LHCN-M2 (cell line): Measurements from ENCODE around the genes CFC1 and CCDC74A.

- RAMPAGE, long total RNA: no peak
Measured at GRCh38 chr2:128396598-128397059, 78.0 kb upstream of the HS6ST1 start.

DNA sequence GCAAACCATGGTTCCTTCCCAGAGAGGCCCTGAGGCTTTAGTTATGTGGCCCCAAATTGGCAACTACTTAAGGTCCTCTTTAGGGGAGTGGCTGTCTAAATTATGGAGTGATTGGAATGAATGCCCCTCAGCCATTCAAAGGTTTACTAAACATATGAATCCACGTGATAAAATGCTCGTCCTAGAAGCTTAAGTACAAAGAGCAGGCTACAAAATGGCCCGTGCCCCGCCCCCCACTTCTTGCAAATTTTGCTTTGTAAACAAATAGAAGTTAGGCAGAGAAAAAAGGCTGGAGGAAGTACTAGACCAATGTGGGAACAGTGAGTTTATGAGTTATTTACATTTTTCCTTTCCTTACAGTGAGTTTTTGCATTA is 123.7 kb upstream of the HS6ST1 start:
- RAMPAGE, long total RNA: no peak

DNA sequence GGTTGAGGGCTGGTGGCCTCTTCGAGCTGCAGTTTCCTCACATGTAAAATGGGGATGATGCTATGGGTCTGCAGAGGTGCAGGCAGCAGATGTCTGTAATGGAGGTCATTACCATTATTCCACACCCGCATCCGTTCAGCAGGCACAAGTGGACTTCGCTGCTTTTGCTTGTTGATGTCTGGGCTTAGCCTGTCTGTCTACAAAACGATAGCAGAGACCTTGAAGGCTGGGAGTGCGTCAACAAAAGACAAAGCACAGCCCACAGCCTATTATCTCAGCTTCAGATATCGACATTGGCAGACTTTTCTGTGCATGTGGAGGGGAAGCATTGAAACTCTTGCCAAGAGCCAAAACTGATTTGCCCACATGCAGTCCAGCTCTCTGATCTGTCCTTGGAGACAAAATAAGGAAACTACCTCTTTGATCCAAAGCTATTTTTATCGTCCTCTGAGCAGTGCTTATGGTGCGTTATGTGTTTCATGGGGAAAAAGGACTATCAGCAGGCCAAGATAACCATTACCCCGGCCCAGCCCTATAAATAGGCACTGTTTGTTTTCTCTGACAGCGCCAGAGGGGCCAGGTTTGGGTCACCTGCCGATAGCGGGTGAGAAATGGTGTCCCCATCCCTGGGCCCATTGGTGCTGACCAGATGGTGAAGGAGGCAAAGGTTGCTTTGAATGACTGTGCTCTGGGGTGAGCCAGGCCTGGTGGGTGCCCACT is 175.9 kb upstream of the HS6ST1 start:
- RAMPAGE, long total RNA: no peak

DNA sequence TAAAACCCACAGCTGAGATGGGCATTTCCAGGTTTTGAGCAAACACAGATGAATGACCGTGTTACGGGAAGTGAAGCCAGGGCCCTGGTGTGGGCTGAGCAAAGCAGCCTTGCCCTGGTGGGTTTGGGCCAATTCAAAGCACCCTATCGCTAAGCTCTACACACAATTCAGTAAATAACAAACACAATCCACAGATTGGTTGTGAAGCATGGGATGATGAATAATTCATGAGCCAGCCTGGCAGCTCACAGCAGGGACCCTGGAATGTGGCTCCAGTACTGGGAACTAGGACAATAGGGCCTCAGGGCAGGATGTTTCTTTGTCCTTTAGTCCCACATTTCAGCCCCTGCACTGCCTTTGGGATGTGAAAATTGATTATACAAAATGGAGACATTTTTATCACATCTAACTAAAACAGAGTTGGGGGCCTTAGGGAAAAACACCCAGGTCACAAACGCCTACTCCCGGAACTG is 320.1 kb upstream of the HS6ST1 start:
- RAMPAGE, long total RNA: no peak

DNA sequence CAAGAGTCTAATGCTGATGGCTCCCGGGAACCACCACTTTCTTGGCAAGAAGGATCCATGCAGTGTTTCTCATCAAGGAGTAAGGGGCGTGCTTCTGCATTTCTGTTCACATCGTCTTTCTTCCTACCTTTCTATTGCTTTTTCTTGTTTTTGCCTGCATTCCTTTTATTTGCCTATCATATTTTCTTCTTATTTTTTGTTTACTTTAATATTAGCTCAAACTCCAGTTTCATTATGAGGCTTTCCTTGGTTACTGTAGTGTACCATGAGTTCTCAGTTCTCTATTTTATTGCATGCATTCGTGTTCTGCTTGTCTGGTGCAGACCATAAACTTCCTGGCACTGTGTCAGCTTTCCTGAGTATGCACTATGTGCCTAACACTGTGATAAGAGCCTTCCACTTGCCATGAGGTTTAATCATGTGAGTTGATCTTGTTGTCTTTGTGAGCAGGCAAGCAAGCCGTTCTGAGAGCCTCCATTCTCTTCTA is 631.7 kb upstream of the RAB6C start:
- RAMPAGE, long total RNA: no peak

DNA sequence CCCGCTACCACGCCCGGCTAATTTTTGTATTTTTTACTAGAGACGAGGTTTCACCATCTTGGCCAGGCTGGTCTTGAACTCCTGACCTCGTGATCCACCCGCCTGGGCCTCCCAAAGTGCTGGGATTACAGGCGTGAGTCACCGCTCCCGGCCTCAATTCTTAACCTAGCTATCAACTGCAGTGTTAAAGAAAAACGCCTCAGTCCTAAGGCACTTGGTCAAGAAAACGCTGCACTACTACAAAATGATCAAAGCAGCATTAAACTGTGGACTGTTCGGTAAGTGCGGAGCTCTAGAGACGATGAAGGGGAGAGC is 1.0 kb downstream of the SMPD4 start:
- RAMPAGE, long total RNA: no peak

DNA sequence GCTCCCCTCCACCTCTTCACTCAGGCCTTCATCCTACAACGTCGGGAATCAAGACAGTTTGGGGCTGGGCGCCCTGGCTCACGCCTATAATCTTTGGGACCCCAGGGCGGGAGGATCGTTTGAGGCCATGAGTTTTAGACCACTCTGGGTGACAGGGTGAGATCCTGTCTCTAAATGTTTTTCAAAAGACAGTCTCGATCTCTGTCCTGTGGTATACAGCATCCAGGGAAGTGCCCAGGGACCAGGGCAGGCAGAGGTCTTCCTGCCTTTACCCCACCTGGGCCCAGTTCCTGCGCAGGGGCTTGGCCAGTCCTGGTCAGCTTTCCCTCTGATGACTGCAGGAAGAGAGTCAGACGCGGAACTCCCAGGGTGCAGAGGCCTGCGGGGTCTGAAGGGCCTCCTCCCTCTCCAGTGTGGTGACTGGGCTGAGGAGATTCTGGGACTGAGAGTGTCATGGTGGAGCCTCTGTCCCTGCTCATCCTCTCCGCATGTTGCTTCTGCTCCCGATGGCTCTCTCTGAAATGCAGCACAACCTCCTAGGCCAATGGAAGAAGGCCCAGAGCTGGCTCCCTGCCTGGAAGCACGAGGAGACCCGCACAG is 1.1 kb downstream of the MZT2B start:
- RAMPAGE, long total RNA: no peak

DNA sequence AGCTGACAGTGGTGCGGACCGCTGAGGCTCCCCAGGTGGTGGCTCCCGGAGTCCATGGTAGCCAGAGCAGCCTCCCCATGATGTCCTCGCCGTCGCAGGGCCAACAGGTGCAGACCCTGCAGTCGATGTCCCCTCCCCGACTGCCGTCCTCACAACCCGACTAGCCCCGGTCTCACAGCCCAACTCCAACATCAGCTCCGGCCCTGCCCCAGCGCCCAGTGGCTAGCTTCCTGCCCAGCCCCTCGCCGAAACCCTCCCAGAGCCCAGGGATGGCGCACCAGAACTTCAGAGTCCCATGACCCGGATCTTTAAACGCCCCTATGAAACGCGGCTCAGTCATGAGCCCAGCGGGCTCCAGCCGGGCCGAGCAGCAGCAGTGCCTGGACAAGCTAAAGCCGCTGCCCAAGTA is 53.7 kb upstream of the TUBA3E start:
- RAMPAGE, long total RNA: no peak

- RAMPAGE, long total RNA: no peak
Measured at GRCh38 chr2:130252708-130253705, 54.8 kb upstream of the TUBA3E start.

DNA sequence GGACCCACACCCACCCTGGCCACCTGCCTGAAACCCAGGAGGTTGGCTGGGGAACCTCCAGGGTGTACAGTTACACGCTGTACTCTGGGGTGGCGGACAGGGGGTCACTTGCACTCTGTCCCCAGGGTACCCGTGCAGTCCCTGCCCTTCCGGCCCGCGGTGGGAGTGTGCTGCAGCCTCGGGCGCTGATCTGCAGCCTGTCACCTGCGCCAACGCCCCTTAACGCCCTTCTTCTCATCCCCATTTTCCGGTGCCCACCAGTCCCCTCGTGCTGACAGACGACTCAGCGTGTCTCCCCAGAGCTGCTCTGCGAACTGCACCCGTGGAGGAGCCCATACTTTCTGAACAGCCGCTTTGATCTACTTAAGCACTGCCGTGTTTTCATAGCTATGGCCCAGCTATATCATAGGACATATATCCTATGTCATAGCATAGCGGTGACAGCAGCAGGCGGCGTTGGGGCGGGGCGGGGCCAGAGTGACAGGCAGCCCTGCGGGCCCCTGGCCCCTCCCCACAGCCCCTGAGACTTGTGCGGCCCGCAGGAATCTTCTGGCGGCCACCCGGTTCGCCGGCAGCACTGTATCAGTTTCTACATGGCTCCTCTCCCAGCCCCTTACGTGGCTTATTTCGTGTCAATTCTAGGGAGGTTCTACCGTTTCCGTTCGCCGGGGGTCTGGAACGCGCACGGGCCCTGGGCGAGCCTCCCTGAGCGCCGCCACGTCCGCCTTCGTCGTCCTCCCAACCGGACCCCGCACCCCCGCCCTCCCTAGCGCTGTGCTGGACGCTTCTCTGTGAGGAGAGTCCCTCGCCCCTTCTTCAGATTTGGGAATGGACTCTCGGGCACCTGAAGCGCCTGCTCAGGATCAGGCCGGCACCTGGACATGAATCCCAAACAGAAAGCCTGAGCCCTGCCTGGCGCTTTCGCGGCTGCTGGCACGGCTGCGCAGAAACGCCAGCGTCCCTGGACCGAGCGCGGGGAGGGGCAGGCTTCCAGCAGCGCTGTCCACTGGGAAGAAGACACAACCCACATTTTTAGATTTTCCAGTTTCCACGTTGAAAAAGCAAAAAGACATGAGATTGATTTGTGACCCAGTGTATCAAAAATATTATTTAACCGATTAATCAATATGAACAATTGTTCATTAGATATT is 35.4 kb downstream of the PTPN18 start:
- RAMPAGE, long total RNA: no peak

DNA sequence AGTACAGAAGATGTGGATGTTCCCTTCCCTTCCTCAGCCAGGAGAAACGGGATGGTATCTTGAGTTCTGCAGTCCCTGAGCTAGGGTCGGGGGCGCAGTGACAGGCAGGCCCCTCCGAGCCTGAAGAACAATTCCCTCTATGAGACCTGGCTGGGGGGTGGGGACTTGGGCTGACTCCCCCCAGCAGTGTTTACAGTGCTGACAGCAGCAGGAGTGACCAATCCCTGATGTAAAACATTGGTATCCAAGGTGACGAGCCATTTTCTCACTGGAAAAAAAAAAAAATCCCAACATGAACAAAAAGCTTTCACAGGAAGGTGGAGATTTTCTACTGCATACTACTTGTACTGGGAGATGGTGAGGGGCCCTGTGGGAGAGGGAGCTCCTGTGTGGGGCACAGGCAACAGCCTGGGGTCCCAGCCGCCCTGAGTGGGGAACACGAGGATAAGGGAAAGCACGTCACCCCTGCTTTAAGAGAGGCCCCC is at the start of gene CFC1:
TSS of gene CFC1 (minus strand) at position 166 of the 485 bp plus-strand sequence.
- RAMPAGE, long total RNA: no peak

GRCh38 chr2:130819459-130820203 is 17.1 kb upstream of the ARHGEF4 start:
- RAMPAGE, long total RNA: no peak

DNA sequence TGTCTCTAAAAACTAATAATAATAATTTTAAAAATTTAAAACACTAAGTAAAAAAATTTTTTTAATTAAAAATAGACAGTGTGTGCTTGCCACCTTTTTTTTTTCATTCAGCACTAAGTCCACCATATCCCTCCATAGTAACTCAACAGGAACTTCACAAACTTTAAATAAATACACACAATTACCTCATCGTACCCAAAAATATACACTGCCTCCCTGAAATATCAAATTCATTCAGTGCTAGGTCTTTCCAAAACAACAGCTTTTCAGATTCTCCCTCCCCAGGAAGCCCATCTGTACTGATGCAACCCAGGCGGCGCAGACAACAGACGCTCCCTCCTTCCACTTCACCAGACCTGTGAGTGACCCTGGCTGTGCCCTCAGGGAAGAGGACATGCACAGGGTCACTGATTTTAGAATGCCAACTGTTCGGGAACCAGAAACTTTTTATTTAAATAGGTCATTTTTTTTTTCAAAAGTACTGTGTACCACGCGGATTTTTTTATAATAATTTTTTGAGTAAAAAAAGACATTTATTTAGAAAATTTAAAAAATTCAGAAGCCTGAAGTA is 29.4 kb downstream of the FAM168B start:
- RAMPAGE, long total RNA: no peak

GRCh38 chr2:131486420-131487068 is 5.7 kb downstream of the MZT2A start:
- RAMPAGE, long total RNA: no peak

GRCh38 chr2:131490280-131491421 is 1.5 kb downstream of the MZT2A start:
- RAMPAGE, long total RNA: no peak

DNA sequence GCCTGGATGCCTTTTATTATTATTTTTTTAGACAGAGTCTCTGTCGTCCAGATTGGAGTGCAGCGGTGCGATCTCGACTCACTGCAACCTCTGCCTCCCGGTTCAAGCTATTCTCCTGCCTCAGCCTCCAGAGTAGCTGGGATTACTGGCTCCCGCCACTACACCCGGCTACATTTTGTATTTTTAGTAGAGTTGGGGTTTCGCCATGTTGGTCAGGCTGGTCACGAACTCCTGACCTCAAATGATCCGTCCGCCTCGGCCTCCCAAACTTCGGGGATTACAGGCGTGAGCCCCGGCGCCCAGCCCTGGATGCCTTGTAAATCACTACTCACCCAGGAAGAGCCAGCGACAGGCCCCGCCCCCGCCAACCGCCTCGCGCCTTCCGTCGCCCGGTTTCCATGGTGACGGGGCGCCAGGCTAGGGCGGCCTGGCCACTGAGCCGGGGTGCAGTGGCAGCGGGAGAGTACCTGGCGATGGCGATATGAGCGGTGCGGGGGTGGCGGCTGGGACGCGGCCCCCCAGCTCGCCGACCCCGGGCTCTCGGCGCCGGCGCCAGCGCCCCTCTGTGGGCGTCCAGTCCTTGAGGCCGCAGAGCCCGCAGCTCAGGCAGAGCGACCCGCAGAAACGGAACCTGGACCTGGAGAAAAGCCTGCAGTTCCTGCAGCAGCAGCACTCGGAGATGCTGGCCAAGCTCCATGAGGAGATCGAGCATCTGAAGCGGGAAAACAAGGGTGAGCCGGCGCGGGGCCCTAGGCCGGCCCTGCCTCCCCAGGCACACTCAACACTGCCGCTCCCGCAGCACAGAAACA is at the start of gene CCDC74A:
TSS of gene CCDC74A (plus strand) at position 399 of the 809 bp plus-strand sequence.
- RAMPAGE, long total RNA: no peak

GRCh38 chr2:131646567-131647306 is 119.0 kb downstream of the CCDC74A start:
- RAMPAGE, long total RNA: no peak

DNA sequence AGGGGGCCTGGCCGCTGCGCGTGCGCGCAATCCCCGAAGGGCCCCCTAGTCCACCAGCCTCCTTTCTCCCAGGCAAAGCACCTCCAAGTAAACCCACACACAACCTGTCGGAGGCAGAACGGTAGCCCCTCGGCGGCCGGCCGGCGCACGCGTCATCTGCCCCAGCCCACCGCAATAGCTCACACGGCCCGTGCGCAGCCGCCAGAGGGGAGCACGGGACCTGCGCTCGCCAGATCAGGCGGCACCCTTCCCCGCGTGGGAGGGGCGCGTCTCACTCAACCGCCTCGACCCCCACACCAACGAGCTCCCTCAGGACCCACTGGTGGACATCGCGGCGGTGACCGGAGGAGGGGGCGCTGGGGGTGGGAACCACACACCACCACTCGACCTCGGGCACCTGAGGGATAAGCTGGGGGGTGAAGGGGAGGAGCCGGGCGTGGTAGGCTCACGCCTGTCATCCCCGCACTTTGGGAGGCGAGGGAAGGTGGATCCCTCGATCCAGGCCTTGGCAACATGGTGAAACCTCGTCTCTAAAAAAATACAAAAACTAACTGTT is 96.1 kb upstream of the ANKRD30BL start:
- RAMPAGE, long total RNA: no peak

DNA sequence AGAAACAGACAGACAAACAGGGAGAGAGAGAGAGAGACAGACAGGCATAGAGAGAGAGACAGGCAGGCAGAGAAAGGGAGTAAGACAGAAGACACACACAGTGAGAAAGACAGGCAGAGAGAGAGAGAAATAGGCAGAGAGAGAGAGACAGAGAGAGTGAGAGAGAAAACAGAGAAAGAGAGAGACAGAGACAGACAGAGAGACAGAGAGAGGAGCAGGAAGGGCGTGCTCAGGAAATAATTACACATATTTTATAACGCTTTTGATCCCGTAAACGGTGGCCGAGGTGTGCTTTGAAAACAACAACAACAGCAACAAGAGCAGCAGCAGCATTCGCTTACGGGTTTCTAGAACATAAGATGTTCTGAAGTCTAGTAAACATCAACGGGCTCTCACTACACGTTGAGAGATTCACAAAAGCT is 105.5 kb upstream of the ANKRD30BL start:
- RAMPAGE, long total RNA: no peak

DNA sequence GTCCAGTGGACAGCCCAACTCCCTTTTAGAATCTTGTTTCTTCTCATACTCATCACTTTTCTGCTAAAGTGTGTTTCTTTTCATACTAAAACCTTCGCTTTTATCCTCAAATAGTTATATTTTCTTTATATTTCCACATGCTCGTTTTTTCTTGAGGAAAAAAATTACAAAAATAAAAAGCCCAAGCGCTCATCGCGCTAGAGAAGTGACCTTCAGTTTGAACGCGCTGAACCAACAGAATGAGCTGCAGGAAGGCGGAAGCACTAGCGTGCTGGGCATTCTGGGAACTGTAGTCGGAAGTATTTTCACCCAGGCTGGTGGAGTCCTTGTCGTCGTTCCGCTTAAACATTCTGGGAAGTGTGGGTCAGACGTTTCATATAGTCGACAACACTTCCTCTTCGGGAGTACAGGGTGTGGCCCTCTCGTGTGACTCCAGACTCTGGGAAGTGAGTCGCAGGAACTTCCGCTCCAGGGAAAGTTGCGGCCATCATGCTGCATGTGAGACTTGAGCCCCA is 84.3 kb upstream of the GPR39 start:
- RAMPAGE, long total RNA: no peak